Islet of Langerhans (tissue), 1 donor: ENCODE measurements around a stretch of chr12.

- RRBS = 30% methylated on average over 3 of the region's 12 CpGs
These were observed 20.5 kb downstream of the VPS37B start for GRCh38 chr12:122875072-122876113.

DNA sequence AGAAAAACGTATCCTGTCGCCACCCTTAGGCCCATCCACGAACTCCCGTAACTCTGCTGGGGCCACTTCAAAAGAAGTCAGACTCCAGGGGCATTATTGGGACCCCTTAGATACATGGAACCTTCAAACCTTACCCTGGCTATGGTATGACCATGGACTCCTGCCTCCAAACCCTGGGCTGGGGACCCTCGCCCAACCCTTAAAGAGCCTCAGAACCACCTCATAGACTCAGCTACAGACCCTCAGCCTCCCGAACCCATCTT lies 978 bp downstream of the VPS37B start:
- RRBS = no CpG with 5 or more reads among the region's 6 CpGs

DNA sequence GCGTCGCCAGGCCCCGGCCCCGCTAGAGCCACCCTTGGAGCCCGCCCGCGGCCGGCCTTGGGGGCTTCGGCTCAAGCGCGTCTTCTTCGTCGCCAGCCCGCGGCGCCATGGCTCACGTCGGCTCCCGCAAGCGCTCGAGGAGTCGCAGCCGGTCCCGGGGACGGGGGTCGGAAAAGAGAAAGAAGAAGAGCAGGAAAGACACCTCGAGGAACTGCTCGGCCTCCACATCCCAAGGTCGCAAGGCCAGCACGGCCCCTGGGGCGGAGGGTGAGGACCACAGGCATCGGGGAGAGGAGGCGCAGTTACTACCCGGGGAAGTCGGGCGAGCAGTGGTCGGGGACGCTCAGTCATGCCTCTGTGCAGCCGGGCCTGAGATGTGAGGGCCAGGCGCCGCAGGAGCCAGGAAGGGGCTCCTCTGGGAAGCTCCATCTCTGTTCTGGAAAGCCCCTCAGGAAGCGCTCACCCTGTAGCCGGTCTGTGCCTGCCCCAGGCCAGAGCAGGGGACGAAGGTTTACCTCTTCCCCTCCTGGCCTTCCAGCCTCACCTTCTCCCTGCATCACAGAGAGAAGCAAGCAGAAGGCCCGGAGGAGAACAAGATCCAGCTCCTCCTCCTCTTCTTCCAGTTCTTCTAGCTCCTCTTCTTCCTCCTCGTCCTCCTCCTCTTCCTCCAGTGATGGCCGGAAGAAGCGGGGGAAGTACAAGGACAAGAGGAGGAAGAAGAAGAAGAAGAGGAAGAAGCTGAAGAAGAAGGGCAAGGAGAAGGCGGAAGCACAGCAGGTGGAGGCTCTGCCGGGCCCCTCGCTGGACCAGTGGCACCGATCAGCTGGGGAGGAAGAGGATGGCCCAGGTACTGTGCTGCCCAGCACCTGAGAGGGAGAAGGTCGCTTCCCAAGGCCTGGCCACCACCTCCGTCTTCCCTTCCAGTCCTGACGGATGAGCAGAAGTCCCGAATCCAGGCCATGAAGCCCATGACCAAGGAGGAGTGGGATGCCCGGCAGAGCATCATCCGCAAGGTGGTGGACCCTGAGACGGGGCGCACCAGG lies 873 bp downstream of the ARL6IP4 start:
- RRBS = 4% methylated on average over 17 of the region's 60 CpGs

DNA sequence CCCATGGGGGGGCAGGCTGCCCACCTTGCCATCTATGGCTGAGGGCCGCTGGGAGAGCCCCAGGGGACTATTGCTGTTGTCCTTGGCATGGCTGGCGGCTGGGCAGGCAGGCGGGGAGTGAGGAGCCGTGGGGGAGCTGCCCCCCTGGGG lies 3.4 kb downstream of the ARL6IP4 start:
- RRBS = no CpG with 5 or more reads among the region's 4 CpGs

DNA sequence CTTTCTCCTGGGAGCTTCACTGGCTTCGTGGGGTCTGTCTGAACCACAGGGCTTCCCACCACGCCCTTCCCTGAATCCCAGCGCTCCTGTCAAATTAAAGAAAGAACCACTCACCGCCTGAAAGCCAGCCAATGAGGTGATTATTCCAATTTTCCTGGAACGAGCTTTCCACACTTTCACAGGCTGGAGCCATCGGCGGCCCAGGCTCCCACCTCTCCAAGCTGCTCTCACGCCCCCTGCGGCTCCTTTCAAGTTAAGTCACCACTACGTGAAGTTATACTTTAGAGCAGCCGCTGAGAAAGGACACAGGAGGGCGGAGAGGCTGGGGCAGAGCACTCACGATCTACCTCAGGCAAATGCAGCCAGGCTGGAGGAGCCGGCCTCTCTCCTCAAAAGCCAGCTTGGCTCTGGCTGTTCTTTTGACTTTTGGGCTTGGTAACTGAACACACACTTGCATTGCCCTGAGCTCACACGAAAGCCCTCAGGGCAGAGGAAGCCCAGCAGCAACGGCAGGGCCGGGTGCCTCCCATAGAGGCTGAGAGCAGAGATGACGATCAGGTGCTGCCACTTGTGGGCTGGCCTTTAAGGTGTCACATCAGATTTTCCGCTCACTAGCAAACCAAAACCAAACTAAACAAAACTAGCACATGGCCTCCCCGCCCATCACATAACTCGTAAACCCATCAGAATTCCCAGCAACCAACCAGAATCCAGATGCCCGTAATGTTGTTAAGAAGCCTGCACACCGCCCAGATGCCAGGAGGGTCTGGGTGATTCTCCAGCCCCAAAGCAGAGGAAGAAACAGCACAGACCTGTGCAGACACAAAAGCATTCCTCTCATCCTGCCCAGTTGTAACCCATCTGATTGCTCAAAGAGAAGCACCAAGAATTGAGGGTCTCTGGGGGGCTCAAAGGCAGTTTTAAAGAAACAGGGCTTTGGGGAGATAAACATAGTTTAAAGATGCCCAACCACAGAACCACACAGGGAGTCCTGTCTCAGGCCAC lies 75.1 kb downstream of the PITPNM2 start:
- RRBS = no CpG with 5 or more reads among the region's 23 CpGs

- RRBS = no CpG with 5 or more reads among the region's 6 CpGs
These were observed 36.7 kb downstream of the PITPNM2 start for GRCh38 chr12:123114146-123114662.

DNA sequence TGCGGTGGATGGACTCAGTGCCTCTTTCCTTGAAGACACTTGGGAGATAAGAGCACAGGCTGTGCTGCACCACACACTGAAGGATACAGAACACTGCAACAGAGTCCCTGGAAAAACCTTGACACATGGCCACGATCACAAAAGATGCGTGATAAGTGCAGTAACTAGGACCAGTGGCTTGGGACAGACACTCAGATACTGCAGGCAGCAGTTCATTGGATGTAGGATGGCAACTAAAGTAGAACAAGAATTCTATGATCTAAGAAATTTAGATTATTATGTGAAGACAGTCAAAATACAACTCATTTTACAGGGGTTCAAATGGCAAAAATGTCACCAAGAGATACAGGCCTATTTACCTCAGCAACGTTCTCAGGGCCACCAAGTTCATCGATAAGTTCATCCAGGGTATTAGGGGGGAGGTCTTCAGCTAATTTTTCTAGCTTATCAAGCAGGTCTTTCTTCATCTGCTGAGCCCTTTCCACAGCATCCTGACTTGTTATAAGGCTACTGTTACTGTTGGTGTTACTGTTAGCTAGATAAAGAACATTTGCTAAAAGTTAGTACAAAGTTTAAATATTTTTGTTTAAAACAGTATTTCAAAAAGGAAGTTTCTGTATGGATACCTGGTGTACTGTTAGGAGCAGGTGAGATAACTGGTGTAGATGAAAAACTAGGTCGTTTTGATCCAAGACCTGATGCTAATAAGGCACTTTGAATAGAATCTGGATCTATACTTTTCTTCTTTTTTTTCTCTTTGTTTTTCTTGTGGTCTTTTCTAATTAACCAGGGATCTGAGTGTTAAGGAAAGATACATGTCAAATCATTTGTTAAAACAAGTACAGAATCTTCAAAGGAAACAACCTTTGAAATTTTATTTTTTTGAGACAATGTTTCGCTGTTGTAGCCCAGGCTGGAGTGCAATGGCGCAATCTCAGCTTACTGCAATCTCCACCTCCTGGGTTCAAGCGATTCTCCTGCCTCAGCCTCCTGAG lies 44.3 kb downstream of the SBNO1 start:
- RRBS = no CpG with 5 or more reads among the region's 9 CpGs

DNA sequence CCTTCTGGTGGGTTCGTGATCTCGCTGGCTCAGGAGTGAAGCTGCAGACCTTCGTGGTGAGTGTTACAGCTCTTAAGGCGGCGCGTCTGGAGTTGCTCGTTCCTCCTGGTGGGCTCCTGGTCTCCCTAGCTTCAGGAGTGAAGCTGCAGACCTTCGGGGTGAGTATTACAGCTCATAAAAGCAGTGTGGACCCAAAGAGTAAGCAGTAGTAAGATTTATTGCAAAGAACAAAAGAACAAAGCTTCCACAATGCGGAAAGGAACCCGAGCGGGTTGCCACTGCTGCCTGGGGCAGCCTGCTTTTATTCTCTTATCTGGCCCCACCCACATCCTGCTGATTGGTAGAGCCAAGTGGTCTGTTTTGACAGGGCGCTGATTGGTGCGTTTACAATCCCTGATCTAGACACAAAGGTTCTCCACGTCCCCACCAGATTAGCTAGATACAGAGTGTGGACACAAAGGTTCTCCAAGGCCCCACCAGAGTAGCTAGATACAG lies 23.0 kb downstream of the RILPL2 start:
- RRBS = no CpG with 5 or more reads among the region's 14 CpGs

DNA sequence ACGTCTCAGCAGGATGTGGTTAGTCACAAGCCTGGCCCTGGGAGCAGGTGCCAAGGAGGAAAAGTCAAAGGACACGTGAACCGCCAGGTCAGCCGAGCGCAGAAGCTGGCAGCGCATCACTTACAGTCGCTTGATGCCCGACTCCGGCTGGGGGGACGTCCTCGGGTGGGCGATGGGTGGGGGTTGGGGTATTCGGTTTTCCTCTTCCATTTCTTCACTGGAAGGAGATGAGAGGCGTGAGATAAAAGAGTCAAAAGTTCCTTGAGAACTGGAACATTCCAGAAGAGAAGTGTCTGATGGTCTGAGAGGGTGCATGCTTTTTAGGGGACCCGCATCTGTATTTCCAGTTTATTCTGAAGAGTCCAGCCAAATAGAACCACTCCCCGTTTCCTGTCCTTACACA lies 26.1 kb downstream of the SNRNP35 start:
- RRBS = no CpG with 5 or more reads among the region's 16 CpGs

DNA sequence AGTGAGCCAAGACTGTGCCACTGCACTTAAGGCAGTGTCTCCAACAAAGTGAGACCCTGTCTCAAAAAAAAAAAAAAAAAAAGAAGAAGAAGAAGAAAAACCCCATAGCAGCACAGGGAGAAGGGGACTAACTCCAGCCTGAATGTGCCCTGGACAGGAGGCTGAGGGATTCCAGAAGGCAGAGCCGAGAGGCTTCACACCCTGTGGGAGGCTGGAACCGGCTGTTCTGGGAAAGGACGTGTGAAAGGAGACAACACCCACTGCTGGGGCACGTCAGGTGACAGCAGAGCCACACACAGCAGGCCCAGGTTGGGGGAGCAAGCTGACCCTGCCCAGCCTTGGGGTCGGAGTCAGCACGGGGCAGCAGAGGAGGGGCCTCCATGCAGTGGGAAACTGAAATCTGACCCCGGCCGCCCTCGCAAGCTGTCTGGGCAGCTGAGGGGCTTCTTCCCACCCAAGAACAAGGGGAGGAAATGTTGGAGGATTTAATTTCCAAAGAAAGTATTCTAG lies 30.5 kb downstream of the SNRNP35 start:
- RRBS = no CpG with 5 or more reads among the region's 9 CpGs

GRCh38 chr12:123498192-123498888 lies 35.2 kb downstream of the RILPL1 start:
- RRBS = no CpG with 5 or more reads among the region's 14 CpGs

- RRBS = no CpG with 5 or more reads among the region's 9 CpGs
These were observed 13.1 kb upstream of the TMED2 start for GRCh38 chr12:123571139-123571796.

- RRBS = no CpG with 5 or more reads among the region's 16 CpGs
These were observed 1.4 kb downstream of the ATP6V0A2 start for GRCh38 chr12:123713130-123714323.

GRCh38 chr12:123823251-123823578 lies 61.1 kb downstream of the DNAH10 start:
- RRBS = no CpG with 5 or more reads among the region's 7 CpGs

GRCh38 chr12:123941770-123942107 lies 30.9 kb downstream of the CCDC92 start:
- RRBS = no CpG with 5 or more reads among the region's 7 CpGs

GRCh38 chr12:123956214-123956889 lies 16.3 kb downstream of the CCDC92 start:
- RRBS = no CpG with 5 or more reads among the region's 11 CpGs

DNA sequence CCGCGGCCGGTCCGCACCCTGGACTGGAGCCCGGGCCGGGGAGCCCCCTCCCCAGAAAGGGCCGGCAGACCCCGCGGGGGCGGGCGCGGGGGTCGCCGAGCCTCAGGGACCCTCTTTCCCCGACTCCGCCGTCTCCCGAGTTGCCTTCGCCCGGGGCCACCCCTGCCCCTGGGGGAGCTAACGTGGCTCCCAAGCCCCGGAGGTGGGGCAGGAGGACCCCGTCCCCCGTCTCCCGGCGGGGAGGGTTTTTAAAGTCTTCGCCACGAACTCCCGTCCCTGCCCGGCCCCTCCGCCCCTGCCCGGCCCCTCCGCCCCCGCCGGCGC lies 512 bp downstream of the CCDC92 start:
- RRBS = 4% methylated on average over 22 of the region's 36 CpGs

DNA sequence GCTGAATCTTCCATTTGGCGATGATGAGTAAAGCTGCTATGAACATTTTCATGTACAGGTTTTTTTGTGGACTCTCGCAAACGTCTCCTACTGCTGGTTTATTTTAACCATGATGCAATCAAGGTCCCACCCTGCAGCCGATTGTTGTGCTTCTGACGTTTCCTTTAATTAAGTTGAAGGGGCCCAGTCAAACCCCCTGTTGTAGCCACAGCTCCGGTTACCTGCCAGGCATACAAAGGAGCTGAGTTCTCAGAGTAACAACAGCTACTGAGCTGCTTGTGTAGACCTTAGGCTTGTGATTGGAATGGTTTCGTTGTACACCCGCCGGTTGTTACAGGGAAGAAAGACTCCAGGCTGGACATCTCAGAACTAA lies 63.3 kb downstream of the ZNF664 start:
- RRBS = no CpG with 5 or more reads among the region's 9 CpGs

- RRBS = no CpG with 5 or more reads among the region's 8 CpGs
These were observed 108.4 kb upstream of the RFLNA start for GRCh38 chr12:124186505-124186836.

GRCh38 chr12:124233345-124233897 lies 61.5 kb upstream of the RFLNA start:
- RRBS = no CpG with 5 or more reads among the region's 7 CpGs